ENCODE measurements around a stretch of chr7.

DNA sequence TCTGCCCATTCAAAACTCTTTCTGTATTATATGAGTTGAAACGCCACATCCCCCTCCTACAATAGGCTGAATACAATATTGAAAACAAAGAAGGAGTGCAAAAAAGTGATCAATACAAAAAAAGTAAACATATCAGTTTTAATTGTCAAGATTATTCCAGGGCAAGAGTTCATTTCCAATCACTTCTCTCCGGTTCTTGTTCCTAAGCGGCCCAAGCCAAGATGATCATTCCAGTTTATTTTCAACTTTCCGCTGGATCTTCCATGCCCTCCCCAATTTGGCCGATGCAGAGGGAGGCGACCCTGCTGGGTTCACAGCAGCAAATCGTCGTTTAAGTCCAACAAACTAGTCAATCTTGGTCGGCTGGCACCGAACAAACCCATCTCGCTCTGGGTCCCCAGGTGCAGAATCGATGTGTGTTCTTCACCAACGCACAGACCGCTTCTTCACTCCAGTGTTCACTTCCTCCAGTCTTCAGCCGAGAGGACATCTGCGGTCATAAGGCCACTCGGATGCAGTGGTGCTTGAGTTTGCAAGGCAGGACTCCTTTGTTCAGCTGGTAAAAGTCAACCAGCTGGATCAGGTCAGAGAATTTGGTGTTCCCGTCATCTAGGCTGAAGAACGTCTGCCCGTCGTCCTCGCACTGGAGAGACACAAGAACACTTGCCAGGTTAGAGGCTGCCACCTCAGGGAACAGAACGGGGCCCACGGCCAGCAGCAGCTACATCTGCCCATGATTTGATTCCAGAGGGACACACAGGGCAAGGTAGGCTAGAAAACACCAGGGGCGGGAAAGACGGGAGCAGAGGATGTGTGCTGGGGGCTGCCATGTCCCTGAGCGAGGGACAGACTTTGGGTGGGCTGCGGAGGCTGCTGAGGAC is 27.5 kb upstream of the DDC start:
- PRO-cap = no peak

DNA sequence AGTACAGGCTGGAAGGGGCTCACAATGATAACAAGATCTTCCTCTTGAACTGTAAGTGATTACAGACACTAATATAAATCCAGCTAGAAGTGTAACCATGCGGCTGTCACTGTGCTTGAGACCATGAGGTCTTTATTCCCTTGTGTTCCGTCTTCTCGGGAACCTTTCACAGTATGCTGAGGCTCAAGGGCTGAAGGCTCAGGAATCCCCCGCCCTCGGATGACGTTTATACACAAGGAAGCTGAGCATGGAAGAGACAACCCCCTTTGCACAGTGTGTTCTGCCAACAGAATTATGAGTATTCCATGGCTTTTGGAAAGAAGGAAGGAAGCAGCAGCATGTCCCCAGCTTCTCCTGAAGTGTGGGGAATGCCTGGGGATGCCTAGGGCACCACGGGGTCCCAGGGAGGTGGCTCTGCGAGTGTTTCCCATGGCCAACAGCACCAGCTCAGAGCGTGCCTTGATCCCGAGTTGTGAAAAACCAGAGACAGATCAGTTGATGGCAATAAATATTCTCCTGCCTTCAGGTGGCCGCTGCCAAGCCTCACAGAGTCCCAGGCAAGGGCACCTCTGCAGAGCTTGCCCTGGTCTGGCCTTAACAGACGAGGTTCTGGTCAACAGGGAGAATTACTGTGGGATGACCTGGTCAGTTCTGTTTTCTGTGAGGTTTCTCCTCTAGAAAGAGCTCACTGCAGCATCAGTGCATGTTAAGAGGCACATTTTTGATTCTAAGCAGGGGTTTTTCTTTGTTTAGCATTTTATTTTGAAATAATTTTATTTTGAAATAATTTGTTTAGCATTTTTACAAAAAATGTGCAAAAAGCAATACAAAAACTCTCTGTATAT is 88.9 kb upstream of the DDC start:
- PRO-cap = bidirectional peak, plus-strand start at position 306 of the sequence, minus-strand start at position 157 of the sequence

- PRO-cap = no peak
Observed at GRCh38 chr7:50747033-50748298, 35.2 kb downstream of the GRB10 start.

DNA sequence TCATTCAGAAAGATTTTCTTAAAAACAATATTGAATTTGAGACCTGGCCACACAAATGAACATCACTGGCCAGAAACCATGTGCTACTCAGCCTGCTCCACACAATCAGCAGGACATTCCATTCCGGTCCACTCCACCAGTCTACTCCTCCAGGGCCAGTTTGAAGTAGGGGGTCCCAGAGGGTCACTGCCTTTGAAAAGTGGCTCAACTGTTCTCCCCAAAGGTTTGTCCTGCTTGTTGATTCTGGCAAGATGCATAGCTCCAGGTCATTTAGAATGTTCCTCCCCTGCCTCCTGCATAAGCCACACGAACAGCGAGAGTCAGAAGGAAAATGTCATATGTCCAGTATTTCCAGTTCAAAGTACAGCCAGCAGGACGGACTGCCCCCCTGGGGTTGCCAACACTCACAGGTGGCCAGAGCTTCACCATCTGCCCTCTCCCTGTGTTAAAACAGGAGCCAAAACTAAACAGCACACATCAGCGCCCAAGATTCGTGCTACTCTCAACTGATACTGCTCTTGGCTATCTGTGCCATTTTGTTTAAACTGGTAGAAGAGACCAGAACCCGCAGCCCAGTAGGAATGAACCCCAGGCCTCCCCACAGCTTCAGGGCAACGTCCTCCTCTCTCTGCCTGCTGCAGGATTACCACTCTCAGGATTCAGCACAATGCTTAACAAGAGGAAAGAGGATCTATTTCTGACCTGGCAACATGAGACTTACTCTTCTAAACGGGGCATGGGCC is 11.4 kb downstream of the GRB10 start:
- PRO-cap = no peak

- PRO-cap = bidirectional peak, plus-strand start at chr7:50793125, minus-strand start at chr7:50792887
Observed at GRCh38 chr7:50792396-50793296, 9.9 kb upstream of the GRB10 start.

DNA sequence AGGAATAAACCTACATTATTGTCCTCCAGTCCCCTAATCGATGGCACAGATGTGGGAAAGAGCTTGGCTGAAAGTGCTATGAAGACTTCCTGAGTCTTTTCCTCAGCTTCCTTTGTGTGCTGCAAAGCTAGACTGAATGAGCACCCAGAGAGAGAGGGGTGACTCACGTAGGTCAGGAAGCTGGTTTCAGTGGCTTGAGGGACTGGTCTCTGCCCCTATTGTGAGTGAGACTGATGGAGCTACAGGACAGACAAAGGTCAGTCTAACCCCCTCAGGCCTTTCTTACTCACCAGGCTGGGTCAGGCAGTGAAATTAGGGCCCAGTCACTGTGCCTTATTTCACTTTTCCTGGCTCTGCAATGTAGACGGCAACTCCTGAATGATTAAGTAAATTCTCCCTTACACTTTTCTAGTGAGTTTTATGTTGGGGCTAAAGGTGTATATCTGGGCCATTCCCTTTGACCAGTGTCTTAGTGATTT is 171.2 kb upstream of the GRB10 start:
- PRO-cap = no peak

DNA sequence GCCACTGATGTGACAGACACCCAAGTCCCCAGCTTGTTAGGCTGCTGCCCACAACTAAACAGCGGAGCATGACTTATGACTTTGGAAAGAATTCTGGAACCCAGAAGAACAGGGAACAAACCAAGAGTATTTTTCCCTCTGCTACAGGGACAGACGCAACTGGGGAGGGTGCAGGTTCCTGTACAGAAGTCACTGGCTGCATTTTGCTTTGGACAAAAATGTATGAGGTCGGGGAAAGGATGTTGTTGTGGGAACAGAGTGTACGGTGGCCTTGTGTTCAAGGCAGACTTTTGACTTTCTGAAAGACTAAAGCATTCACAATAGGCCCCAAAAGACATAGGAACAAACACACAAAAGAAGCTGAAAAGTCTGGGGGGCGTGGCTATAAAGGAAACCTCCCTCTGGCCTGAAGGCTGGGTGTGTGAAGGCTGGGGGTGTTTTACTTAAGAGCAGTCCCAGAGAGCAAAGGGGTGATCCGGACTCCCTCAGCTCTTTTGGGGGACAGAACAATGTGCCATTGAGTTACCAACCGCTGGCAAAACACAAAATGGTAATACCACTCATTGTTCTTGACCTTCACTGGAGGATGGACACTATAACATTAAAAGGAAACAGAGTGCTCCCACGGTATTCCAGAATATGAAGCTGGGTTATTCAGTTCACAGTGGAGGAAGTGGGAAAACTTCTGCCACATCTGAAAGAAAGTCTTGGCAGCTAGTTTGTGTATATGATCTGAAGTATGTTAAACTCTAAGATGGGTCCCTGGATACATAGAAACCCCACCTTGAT is 189.1 kb downstream of the COBL start:
- PRO-cap = no peak

DNA sequence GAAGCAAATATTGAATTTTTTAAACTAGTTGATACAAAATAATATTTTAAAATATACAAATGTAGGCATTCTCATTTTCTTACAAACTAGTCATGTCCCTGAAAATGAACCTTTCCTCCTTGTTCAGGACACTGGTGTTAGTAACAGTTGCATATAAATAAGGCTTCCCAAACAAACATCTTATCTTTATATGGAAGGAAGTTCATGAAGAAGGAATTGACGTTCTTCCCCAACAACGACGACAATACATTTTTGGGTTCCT is 182.8 kb downstream of the COBL start:
- PRO-cap = no peak

DNA sequence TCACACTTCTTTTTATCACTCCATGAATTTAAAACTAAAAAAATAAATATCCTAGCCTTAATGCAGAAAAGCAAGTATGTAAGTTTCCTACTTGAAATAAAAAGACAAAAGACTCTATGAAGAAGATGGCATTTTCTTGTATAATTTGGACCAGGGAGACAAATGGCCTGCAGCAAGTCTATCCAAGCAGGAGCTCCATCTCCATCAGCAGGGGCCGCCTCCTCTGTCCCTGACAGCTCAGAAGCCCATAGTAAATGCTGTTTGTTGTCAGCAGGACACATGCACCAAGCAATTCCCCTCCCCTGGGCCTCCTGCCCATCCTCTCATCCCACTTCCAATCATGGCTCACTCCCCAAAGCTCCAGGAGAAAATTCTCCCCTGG is 70.5 kb downstream of the COBL start:
- PRO-cap = no peak

DNA sequence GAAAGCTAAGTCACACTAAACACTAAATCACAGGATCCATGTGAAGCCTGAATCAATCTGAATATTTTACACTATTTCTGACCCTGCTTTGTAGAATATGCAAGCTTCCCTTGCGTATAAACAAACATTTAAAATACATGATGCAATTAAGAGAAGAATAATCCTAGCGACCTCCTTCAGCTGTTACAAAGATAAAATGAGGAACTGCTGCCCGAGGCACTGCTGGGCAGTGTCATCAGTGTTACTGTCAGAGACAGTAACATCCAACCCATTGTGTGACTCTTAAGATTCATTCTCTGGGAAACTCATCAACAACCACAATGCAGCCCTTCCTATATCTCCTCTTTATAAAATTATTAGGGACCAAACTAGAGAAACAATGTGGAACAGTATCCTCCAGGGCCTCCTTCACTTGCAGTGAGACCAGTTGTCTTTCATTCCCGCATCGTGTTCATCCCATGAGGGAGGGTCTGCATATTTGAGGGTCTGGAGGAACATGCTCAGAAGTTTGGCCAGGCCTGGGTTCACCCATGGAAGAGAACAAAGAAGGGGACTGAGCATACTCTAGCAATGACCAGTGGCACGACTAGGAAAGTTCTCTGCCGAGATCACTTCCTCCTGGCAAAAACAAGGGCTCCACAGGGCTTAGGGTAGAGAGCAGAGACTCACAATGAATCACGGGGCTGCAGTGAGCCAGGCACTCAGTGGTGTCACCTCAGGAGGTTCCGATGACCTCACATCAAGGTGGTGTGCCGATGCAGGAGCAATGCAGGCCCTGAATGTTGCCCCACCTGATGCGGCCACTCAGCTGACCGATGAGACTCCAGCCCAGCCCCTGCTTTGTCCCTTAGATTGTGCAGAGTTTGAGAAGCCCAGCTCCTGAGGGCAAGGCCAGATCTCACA is 61.3 kb downstream of the COBL start:
- PRO-cap = no peak

DNA sequence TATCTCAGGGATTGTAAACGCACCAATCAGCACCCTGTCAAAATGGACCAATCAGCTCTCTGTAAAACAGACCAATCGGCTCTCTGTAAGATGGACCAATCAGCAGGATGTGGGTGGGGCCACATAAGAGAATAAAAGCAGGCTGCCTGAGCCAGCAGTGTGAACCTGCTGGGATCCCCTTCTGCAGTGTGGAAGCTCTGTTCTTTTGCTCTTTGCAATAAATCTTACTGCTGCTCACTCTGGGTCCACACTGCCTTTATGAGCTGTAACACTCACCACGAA is 30.7 kb upstream of the POM121L12 start:
- PRO-cap = no peak

GRCh38 chr7:55018088-55018332 is 807 bp upstream of the EGFR start:
- PRO-cap = no peak

GRCh38 chr7:55024319-55025624 is 6.0 kb downstream of the EGFR start:
- PRO-cap = no peak

DNA sequence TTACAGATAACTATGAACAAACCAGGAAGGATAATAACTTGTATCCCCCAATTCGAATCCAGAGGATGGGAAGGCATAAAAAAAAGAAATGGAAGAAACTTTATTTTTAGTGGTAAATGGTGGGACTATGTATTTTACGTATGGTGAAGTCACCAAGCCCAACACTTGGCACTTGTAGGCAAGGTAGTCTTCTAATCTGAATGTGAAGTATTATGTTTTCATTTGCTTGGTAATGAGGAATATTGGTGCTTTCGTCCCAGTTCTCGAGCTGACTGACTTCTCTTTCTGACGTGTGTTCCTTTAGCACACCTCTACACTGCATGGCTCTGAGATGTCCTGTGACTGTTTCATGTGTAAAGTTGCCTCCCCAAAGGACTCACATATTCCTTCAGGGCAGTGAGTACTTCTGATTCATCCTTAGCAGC is 113.6 kb downstream of the EGFR start:
- PRO-cap = no peak

- PRO-cap = no peak
Observed at GRCh38 chr7:55200163-55200753, 164.9 kb upstream of the LANCL2 start.

DNA sequence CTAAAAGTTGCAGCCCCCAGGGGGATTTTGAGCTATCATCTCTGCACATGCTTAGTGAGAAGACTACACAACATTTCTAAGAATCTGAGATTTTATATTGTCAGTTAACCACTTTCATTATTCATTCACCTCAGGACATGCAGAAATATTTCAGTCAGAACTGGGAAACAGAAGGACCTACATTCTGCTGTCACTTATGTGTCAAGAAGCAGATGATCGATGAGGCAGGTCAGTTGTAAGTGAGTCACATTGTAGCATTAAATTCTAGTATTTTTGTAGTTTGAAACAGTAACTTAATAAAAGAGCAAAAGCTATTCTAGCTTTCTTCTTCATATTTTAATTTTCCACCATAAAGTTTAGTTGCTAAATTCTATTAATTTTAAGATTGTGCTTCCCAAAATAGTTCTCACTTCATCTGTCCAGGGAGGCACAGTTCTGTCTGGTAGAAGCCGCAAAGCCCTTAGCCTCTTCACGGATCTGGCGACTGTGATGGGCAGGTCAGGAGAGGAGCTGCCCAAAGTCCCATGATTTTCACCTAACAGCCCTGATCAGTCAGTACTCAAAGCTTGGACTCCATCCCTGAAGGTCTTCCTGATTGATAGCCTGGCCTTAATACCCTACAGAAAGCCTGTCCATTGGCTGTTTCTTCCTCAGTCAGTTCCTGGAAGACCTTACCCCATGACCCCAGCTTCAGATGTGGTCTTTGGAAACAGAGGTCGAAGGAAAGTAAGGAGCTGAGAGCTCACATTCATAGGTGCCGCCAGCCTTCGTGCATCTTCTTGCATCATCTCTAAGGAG is 157.2 kb upstream of the LANCL2 start:
- PRO-cap = no peak

DNA sequence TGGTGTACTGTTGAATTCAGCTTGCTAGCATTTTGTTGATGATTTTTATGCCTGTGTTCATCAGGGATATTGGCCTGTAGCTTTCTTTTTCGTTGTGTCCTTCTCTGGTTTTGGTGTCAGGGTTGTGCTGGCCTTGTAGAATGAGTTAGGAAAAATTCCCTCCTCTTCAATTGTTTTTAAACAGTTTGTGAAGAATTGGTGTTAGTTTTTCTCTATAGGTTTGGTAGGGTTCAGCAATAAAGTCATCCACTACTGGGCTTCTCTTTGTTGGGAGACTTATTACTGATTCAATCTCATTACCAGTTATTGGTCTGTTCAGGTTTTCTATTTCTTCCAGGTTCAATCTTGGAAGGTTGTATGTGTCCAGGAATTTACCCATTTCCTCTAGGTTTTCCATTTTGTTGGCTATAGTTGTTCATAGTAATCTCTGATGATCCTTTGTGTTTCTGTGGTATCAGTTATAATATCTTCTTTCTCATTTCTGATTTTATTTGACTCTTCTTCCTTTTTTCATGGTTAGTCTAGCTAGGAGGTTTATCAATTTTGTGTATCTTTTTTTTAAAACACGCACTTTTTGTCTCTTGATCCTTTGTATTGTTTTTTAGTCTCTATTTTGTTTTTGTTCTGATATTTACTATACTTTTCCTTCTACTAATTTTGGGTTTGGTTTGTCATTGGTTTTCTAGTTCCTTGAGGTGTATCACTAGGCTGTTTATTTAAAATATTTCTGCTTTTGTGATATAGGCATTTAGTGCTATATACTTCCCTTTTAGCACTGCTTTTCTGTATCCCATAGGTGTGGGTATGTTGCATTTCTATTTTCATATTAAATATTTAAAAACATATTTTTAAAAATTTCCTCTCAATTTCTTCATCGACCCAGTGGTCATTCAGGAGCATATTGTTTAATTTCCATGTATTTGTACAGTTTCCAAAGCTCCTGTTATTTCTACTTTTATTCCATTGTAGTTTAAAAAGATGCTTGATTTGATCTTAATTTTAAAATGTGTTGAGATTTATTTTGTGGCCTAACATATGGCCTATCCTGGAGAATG is 94.4 kb downstream of the LANCL2 start:
- PRO-cap = no peak

GRCh38 chr7:55520487-55521293 is 51.6 kb downstream of the VOPP1 start:
- PRO-cap = no peak

GRCh38 chr7:55524773-55525306 is 47.5 kb downstream of the VOPP1 start:
- PRO-cap = no peak

GRCh38 chr7:55547750-55548529 is 24.4 kb downstream of the VOPP1 start:
- PRO-cap = no peak